ENCODE results near the gene FGF9.

DNA sequence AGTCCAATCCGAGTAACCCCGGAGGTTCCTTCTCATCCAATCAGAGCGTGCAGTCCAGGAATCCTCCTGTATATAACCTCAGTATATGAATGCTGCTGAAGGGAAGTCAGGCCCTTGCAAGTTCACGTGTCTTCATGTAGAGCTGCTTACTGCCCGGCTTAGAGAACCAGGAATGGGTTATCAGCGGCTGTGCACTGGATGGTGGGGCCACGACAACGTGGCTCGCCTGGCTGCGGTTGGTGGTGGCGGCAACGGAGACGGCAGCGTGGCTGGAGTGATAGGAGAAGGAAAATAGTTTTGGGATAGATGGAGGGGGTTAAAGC is 63.2 kb downstream of the TUBA3C start:
- RRBS, result no CpG with 5 or more reads among the region's 14 CpGs

DNA sequence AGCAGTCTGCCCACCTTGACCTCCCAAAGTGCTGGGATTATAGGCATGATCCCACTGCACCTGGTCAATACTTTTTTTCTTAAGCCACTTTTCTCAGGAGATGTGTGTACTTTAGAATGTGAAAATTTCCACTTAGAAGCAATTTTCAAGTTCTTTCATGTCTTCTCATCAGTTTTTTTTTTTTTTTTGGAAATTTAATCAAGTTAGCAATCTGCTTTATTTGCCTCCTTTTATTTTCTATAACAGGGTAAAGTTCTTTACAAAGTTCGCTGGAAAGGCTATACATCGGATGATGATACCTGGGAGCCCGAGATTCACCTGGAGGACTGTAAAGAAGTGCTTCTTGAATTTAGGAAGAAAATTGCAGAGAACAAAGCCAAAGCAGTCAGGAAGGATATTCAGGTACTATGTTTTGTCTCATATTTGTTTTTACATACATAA is 8.4 kb downstream of the MPHOSPH8 start:
- RRBS, result no CpG with 5 or more reads among the region's 3 CpGs

DNA sequence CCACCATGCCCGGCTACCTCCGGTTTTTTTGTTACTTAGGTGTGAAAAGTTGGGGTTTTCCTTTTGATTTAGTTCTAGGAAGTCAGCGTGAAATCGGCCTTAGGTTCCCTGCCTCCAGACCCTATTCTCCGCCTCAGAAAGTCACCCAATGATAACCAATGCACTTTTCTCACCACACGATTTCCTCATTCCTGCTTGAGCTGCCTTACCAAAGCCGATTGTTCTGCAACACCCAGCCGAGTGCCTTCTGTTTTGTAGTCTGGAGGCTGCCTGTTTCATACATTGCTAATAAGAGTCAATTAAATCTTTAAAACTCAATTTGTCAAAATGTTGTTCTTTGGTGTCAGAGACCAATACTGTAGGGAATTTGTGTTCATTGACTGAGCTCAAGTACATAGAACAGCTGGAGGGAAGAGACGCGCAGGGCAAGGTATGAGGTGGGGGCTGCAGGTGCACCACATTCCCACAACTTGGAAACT is 39.7 kb downstream of the GJA3 start:
- RRBS, result no CpG with 5 or more reads among the region's 10 CpGs

GRCh38 chr13:20128672-20129005 is 32.2 kb downstream of the GJA3 start:
- RRBS, result 84% methylated on average over 10 of the region's 25 CpGs

DNA sequence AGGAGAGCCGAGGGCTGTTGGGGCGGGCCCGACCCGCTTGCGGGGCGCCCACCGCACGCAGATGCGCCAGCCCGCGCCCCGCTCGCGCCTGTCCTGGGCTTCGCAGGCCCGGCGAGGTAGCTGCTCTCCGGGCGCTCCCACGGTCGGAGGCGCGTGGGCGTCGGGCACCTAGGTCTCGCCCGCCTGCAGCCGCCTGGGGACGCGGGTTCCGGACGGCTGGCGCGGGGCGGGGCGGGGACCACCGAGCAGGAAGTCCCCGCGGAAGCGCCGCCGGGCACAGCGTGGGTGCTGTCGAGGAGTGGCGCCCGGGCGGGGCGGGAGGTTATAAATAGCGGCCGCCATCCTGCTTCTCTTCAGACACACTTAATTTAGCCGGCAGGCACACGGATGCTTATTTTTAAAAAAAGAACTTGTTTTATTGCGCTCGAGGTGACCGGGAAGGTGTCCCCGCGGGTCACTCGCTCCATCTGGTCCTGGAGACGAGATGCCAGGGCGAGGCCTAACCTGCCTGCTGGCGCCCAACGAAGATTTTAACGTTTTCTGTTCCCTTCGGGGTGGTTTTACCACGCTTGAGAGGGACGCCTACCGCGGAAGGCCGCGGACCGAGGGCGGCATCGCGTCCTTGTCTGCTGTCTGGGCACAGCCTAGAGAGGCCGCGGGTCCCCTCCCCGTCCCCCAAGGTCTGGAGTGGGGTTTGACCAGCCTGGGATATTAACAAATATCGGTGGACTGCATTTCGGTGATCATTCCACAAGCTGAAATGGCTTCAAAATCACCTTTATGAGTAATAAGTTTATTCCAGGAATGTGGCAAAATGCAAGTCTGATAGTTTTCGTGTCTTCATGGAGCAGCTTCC is 724 bp upstream of the GJA3 start:
- RRBS, result 2% methylated on average over 34 of the region's 80 CpGs

DNA sequence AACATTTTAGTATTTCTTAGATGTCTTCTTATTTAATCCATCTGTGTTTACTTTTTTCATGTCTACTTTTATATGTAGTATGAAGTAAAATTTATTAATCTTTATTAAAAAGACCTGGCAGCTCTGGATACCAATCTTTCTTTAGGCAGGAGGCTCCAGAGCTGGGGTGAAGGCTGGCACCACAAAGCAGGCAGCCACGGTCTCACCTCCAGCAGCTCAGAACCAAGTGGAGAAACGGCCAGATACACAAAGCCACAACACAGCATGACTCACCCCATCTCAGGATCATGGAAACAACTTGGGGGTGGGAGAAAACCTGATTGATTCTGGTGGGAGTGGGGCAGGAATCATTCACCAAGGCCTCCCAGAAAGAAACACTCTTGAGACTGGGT is 64.3 kb downstream of the CRYL1 start:
- RRBS, result no CpG with 5 or more reads among the region's 2 CpGs

- RRBS, result no CpG with 5 or more reads among the region's 6 CpGs
Measured at GRCh38 chr13:20480519-20481020, 45.1 kb downstream of the CRYL1 start.

DNA sequence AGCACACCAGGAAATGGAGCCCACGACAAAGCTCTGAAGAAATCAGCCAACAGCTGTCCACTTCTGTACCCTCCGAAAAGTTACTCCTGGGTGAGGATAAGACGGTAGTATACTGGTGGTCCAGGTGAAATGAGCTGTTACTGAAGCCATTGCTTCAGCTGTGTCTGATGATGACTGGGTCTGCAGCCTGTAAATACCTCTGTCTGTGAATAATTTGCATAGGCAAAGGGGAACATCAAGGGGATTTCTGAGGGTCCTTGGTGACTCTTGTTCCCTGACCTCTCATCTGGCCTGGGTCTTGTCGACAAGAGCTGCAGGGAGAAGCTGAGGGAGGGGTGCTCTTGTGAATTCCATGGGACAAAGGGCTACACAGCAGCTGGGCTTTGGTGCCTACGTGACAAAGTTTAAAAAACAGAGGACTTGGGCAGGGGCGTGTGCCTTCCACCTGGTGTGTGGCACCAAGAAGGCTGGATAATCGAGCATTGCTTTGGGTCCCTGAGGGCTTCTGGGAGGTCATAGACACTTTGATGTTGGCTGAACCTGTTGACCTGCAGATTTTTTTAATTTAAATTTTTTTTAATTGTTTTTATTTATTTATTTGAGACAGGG is 19.0 kb upstream of the CRYL1 start:
- RRBS, result no CpG with 5 or more reads among the region's 7 CpGs

GRCh38 chr13:20939469-20940078 is 37.0 kb upstream of the XPO4 start:
- RRBS, result no CpG with 5 or more reads among the region's 6 CpGs

DNA sequence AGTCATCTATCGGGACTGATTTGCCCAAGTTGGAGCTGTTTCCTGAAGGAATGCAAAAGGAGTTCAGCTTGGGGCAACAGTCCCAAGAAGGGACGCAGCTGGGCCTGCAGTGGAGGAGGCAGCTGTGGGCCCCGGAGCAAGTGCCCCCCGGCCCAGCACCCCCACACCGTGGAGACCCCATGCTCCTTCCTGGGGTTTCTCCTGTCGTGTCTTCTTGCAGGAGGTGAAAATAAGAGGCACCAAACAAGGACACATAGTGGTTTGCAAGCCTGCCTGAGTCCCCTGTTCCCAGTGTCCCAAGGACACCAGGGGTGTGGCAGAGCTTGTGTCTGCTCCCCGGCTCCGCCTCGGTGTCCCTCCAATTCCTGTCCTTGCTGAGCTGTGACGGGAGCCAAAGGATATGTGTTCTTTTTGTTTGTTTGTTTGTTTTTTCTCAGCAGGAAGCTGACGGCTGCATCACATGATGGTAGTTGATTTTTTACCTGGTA is 50.6 kb upstream of the XPO4 start:
- RRBS, result no CpG with 5 or more reads among the region's 11 CpGs

GRCh38 chr13:21032928-21033931 is 28.2 kb downstream of the LATS2 start:
- RRBS, result 96% methylated on average over 3 of the region's 11 CpGs

GRCh38 chr13:21061641-21061973 is 221 bp upstream of the LATS2 start:
- RRBS, result 2% methylated on average over 7 of the region's 17 CpGs

- RRBS, result no CpG with 5 or more reads among the region's 19 CpGs
Measured at GRCh38 chr13:21326800-21327777, 132.0 kb downstream of the ZDHHC20 start.

- RRBS, result no CpG with 5 or more reads among the region's 11 CpGs
Measured at GRCh38 chr13:21328057-21328758, 130.9 kb downstream of the ZDHHC20 start.

- RRBS, result no CpG with 5 or more reads among the region's 2 CpGs
Measured at GRCh38 chr13:21429824-21430414, 29.2 kb downstream of the ZDHHC20 start.

GRCh38 chr13:21670592-21671293 is at the start of gene FGF9:
FGF9 (plus strand) TSS chr13:21671073.
- RRBS, result 1% methylated on average over 18 of the region's 58 CpGs

- RRBS, result no CpG with 5 or more reads among the region's 3 CpGs
Measured at GRCh38 chr13:21832523-21832722, 161.6 kb downstream of the FGF9 start.

DNA sequence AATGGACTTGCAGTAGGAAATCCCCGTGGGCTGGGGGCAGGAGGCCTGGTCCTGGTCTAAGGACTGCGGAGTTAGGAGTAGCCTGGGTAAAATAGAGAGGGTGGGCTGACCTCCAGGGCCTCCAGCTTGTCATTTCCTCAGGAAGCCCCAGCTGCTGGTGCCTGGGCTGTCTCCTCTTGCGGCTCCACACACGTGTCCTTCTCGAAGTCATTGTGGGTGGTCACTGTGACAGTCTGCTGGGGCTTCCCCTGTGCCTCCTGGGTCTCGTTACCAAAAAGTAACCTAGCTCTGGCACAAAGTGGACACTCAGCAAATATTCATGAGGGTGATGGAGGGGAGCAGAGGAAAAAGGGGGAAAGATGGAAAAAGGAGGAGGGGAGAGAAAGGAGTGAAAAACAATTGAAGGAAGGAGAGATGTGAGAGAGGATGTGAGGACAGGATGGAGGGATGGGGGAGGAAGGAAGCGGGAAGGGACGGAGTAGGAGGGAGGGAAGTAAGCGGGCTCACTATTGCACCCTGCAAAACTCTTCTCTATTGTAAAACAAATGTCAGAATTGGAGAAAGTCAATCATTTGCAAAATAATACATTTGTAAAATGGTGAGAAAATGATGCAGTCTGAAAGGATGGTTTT is 259.8 kb downstream of the FGF9 start:
- RRBS, result no CpG with 5 or more reads among the region's 9 CpGs

DNA sequence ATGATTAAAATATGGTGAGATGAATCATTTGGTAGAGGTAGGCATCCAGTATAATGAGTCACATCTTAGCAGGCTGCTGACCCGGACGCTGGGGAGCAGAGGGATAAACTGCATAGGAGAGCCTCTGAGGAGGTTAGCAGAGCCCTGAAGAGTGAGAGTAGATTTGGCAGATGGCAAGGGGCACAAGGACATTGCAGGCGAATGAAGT is 293.8 kb downstream of the FGF9 start:
- RRBS, result no CpG with 5 or more reads among the region's 3 CpGs

DNA sequence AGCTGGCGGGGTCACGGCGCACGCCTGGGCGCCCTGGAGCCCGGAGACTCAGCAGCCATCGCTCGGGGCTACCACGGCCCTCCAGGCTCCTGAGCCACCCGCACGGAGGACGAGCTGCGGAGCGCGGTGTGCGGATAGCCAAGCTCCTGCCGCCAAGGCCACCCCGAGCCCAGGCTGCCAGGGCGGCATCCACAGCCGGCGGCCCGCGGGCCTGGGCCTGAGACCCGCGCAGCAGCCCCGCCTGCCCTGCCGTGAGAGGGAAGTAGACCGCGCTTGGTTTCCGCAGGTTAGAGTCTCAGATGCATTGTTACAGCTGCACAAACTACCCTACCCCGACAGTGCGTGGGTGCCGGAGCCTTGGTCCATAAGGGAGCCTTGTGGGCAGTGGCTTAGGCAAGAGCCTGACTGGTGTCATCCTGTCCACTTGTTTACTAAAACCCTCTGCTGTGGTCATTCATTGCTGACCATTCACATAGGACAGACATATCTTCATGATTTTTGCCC is 253.8 kb upstream of the SGCG start:
- RRBS, result no CpG with 5 or more reads among the region's 33 CpGs

All from SK-N-MC (cell line).